Ishikawa (cell line): Measurements from ENCODE around the gene SATB2.

GRCh38 chr2:196276081-196276347, 104.6 kb upstream of the STK17B start:
- RRBS = no CpG with 5 or more reads among the region's 2 CpGs

GRCh38 chr2:196319034-196319815, 147.8 kb upstream of the STK17B start:
- RRBS = no CpG with 5 or more reads among the region's 17 CpGs

DNA sequence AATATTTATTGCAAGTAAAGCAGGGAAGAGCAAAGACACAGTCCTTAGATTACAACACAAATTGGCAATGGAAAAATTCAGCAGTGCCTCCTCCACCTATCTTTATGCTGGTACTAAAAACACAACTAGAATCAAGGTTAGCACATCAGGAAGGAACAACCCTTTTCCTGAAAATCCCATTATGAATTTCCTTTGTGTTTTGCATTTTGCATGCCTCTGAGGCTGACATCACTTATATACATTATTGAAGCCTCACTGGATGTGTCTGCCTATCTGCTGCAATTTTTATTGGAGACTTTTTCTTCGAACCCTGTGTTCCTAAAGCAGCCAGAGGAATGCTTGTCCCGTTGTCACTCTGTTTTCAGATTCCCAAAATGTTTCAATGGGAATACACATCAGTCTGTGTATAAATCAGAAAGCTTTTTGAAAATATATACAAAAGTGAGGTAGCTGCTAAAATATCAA, 193.8 kb upstream of the STK17B start:
- RRBS = no CpG with 5 or more reads among the region's 2 CpGs

GRCh38 chr2:196718819-196719446, 79.4 kb downstream of the CCDC150 start:
- RRBS = no CpG with 5 or more reads among the region's 4 CpGs

DNA sequence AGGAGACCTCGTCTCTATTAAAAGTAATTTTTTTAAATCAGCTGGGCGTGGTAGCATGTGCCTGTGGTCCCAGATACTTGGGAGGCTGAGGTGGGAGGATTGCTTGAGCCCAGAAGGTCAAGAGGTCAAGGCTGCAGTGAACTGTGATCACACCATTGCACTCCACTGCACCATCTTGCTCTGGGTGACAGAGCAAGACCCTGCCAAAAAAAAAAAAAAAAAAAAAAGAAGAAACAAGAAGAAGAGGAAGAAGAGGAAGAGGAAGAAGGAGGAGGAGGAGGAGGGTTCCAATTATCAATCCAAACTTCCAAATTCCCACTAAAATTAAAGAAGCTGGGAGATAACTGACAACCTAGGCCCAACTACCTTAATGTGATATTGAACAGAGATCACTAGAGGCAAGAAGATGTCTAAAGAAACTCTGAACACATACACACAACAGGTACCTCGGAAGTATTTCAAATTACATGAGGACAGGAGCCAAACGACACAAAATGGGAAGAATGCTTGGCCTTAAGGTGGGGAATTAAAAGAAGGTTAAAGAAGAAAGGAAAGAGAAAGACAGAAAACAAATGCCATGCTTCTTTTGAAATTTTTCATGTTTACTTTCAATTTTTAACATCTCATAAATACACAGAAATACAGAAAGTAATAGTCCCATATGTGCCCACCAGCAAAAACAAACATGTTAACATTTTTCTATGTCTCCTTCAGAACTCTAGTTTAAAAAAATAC, 157.4 kb downstream of the ANKRD44 start:
- RRBS = no CpG with 5 or more reads among the region's 4 CpGs

- RRBS = no CpG with 5 or more reads among the region's 4 CpGs
These were observed 98.7 kb downstream of the ANKRD44 start for GRCh38 chr2:197211857-197212217.

GRCh38 chr2:197255175-197256180, 55.1 kb downstream of the ANKRD44 start:
- RRBS = no CpG with 5 or more reads among the region's 11 CpGs

DNA sequence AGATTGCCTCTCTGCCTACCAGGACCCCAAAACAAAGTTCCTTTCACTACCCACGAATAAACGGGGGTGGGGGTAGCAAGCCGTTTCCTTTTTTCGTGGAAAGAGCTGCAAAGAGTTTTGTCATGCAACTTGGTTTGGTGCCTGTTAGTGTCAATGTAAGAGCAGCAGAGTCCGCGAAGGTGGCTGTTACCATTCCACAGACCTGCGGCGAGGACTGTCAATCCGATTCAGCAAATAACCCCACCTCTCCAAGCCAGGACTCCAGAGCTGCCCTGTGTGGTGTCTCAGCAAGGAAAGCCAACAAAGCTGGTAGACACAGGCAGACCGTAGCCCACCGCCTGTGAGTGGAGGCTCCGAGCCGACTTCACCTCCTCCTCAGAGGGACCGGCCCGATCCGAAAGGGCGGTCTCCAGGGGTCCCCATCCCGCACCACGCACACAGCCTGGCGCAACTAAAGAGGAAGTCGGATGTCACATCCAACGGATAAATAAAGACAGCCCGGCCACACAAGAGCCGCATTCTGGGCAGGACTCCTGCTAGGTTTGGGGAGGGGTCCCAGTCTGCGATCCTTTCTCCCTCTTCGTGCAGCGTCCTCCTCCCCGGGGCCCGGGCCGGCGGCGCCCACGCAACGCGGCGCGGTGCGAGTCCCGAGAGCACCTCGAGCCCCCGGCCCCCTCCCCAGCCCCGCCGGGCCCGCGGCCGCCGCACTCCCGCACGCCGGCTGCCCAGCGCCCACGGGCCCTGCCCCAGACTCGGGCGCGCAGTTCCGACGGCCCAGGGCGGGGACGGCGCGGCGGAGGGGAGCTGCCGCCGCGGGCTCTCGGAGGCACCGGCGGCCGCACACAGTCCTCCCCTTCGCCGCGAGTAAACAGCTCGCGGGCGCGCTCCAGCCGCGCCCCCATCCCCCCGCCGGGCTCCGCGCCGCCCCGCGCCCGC, 702 bp downstream of the ANKRD44 start:
- RRBS = 6% methylated on average over 48 of the region's 86 CpGs

GRCh38 chr2:197328555-197328891, 17.9 kb upstream of the ANKRD44 start:
- RRBS = no CpG with 5 or more reads among the region's 4 CpGs

- RRBS = no CpG with 5 or more reads among the region's 3 CpGs
These were observed 40.6 kb downstream of the SF3B1 start for GRCh38 chr2:197394253-197394612.

- RRBS = no CpG with 5 or more reads among the region's 13 CpGs
These were observed 1.1 kb upstream of the SF3B1 start for GRCh38 chr2:197435730-197436456.

DNA sequence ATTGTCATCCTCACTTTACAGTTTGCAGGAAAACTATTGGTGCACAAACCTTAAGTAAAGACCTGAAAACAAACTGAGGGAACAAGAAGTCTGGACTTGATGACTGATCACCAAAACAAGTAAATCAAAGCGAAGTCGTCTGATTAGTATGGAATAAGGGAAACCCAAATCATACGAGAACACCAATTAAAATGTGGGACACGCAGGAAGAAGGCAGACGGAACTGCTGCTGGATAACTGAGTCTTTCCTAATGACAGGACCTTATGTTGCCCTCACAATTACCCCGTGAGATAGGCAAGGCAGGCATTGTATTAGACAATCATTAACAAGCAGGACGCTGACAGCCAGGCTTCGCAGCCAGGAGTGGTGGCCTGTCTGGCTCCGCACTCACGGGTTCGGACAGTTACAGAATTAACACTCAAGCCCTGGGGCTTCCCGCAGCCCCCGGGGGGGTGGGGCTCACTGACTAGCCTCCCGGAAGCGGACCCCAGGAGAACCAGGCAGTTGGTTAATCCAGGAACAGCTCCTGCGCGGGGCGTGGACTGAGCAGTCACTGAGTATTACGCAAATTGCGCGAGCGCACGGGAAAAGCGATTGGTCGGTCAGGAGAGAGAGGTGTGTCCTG, 525 bp upstream of the COQ10B start:
- RRBS = no CpG with 5 or more reads among the region's 25 CpGs

DNA sequence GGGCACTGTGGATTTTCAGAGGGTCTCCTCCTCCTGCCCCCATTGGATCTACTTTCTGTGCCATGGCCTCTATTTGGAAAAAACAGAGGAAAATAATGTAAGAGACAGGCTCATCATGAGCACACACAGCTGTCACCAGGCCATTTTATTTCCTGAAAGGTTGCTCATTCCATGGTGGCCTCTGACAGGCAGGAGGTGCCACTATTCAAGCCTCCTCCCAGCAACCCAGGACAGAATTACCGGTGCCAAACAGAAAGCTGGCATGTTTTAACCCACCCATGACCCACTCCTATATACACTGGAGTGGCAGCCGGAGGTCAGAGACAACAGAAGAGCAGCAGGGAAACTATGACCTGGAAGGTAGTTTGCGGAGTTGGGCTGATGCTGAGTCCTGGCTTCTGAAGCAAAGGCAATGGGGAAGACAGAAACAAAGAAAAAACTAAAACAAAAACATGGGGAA, 2.3 kb downstream of the RFTN2 start:
- RRBS = 44% methylated on average over 2 of the region's 3 CpGs

GRCh38 chr2:197805278-197805735, 914 bp downstream of the PLCL1 start:
- RRBS = 10% methylated on average over 9 of the region's 25 CpGs

DNA sequence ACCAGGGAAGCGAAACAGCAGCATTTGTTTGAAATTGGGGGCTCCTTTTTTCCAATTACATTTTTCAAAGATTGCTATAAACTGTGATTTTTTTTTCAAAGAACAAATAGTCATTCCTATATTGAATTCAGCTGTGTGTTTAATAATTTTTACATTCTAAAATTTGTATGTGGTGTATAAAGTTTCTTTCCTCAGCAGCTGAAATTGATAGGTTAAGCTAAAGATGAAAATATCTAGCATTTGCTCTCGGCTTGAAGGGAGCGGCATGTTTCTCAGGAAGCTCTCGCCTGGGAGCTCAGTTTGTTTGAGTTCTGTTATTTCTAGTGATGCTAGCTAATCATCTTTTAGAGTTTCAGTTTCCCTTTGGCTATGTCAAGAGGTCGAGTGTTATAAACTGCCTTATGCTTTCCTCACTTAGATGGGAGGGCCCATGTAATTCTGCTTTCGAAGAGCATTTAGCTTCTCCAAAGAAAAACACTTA, 33.5 kb downstream of the PLCL1 start:
- RRBS = no CpG with 5 or more reads among the region's 6 CpGs

DNA sequence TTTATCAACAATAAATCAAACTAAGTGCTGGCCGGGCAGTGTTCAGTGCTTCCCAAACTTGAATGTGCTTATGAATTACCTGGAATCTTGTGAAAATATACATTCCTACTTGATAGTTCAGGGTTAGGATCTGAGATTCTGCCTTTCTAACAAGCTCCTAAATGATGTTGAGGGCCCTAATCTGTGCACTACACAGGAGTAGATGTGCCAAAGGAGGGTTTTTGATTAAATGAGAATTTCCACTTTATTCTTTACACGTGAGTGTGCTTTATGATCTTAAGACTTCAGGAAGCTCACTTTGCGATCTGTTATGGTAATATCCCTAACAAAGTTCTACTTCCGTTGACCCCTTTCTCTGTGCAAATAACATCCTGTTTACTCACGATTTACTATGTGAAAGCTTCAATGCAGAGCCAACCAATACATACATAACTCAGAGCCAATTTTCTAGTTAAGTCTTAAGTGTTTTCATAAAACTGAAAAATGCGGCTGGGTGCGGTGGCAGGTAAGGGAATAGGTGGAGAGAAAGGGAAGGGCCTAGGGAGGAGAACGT, 87.4 kb downstream of the PLCL1 start:
- RRBS = no CpG with 5 or more reads among the region's 8 CpGs

DNA sequence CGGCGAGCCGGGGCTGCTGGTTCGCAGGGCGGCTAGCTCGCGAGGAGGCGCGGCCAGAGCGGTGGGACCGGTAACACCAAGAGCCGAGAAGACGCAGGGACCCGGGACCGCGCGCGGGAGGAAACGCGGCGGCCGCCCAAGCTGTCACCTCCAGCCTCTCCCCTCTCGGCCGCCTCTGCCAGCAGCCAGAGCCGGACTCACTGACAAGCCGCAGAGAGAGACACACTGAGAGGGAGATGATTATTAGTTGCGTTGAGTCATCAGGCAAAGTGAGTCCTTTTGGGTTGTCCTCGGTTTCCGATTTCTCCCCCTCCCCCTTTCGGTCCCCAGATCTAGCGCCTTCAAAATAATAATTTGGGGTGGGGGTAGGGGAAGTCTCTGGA, at the start of gene SATB2:
Gene SATB2 (minus strand): TSS at position 199 of the 383 bp plus-strand sequence.
- RRBS = 5% methylated on average over 21 of the region's 31 CpGs

- RRBS = no CpG with 5 or more reads among the region's 8 CpGs
These were observed 16.7 kb downstream of the MAIP1 start for GRCh38 chr2:199971741-199972737.

DNA sequence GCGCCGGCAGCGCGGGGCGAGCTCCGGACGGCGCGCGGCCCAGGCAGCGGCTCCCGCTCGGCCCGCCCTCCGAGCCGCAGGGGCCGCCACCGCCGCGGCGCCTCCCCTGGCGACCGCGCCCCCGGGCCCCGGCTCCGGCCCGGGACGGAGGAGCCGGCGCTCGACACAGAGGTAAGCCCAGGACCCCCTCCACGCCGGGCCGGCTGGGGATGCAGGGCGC, 169 bp downstream of the SPATS2L start:
- RRBS = under 1% methylated on average over 18 of the region's 36 CpGs